Thoracic aorta endothelial cell (primary cell): ENCODE measurements around the genes SEMA3B, HYAL1, RBM15B, IQCF3 and ACY1.

GRCh38 chr3:50170549-50171243, 15.6 kb downstream of the SEMA3F start:
- CAGE, long polyA plus RNA, result no peak

DNA sequence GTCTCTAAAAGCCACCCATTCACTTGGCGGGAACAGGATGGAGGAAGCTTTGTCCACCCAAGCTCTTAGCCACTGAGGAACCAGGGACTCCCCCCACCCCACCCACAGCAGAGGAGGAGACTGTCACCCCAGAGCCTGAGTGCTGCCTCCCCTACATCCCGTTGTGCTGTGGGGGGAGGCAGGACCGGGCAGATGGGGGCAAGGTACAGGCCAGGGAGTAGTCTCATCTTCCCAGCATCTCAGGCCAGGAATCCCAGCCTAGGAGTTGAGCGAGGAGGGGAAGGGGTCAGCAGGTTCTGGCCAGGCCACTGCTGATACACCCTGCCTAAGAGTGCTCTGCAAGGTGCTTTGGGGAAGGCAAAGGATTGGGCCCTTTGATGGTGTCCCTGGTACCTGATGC, 6.1 kb downstream of the GNAI2 start:
- CAGE, long polyA plus RNA, result no peak

- CAGE, long polyA plus RNA, result no peak
Observed at GRCh38 chr3:50268589-50269422, at the start of gene SEMA3B. SEMA3B (plus strand) TSS chr3:50269147.

DNA sequence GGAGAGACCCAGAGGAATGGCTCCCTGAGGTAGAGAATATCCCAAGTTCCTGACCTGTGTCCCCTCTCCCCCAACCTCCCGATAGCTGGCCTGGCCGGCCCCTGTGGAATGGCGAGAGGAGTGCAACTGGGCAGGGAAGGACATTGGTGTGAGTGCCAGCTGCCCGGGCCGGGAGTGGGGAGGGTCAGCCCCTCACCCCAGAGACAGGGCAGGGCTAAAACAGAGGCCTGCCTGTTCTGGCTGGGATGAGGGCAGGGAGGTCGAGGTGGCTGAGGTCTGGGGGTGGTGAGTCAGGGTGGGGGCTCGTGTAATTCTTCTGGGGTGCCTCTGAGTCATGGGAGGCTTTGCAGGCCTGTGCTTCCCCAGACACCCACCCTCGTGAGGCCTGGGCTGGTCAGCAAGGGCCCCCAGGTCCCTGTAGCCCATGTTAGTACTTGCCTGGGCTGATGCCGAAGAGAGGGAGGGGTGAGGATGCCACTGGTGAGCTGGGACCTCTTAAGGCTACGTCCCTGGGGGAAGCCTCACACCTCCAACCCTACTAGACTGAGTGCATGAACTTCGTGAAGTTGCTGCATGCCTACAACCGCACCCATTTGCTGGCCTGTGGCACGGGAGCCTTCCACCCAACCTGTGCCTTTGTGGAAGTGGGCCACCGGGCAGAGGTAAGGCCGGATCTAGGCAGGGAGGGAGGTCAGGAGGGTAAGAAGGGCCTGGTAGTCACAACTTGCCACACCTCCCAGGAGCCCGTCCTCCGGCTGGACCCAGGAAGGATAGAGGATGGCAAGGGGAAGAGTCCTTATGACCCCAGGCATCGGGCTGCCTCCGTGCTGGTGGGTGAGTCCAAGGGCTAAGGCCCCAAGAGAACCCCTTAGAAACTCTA, 1.6 kb downstream of the SEMA3B start:
- CAGE, long polyA plus RNA, result no peak

GRCh38 chr3:50275944-50276791, 2.7 kb upstream of the LSMEM2 start:
- CAGE, long polyA plus RNA, result no peak

- CAGE, long polyA plus RNA, result no peak
Observed at GRCh38 chr3:50299484-50300294, 484 bp upstream of the HYAL3 start.

GRCh38 chr3:50302832-50304005, at the start of gene HYAL1:
HYAL1 (minus strand) TSS chr3:50303574.
- CAGE, long polyA plus RNA, result no peak

- CAGE, long polyA plus RNA, result no peak
Observed at GRCh38 chr3:50333490-50334263, 5.7 kb upstream of the TUSC2 start.

GRCh38 chr3:50547039-50547482, 20.5 kb downstream of the C3orf18 start:
- CAGE, long polyA plus RNA, result no peak

DNA sequence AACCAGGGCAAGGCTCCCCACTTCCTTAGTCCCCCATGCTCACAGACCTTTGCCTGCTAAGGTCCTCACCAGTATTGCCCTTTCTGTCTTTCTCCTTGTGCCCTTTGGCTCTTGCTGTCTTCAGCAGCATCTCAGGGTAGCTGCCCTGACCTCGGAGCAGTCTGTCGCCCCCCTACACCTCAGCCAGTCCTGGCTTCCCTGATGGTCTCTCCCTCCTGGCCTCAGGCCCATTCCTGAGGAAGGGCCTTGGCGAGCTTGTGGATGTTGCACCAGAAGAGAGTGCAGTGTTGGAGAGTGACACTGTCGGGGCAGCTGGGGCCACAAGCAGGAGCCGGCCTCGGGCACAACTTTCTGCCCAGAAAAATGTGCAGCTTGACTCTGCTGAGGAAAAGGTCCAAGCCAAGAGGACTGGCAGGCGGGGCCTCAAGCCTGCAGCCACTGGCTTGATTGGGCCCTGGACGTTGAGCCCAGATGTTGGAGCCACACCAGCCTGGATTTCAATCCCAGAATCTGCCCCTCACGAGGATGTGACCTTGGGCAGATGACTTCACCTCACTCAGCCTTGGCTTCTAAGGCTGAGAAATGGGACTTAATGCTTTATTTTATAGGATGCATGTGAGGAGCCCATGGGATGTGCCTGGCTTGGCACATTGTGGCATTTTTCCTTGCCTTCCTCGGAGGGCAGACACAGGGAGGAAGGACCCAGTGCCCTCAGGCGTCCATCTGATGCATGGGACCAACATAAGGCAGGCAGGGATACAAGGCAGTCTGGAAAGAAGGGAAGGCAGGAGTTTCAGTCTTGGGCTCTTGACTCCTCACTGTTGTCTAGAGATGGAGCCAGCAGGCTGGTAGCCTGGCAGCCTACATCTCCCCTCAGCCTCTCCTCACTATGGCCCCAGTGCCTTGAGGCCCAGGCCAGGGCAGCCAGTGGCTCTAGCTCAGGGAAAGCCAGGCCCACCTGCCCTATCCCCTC, 12.9 kb downstream of the HEMK1 start:
- CAGE, long polyA plus RNA, result no peak

- CAGE, long polyA plus RNA, result no peak
Observed at GRCh38 chr3:50609559-50610057, 2.0 kb downstream of the CISH start.

- CAGE, long polyA plus RNA, result no peak
Observed at GRCh38 chr3:51340259-51341064, 44.6 kb upstream of the MANF start.

DNA sequence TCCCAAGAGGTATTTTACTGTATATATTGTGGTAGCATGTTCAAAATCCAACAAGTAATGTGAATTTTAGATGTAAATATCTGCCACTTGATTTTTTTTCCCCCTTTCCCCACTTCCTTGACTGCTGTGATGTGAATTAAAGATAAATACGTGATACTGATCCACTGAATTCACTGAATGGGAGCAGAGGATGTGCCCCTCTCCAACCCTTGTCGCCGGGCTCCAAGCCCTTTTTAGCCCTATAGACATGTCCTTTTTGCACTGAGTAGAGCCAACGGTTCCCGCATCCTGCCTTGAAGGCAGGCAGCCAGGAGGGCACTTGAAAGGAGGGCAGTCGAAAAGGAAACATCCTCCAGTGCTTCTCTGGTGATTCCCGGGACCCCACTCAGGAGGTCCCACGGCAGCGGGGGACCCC, 1.0 kb upstream of the MANF start:
- CAGE, long polyA plus RNA, result no peak

- CAGE, long polyA plus RNA, result no peak
Observed at GRCh38 chr3:51384454-51385187, 470 bp upstream of the MANF start.

- CAGE, long polyA plus RNA, result no peak
Observed at GRCh38 chr3:51391222-51391422, at the start of gene RBM15B. RBM15B (plus strand) TSS chr3:51391285.

- CAGE, long polyA plus RNA, result no peak
Observed at GRCh38 chr3:51537820-51538419, 599 bp upstream of the RAD54L2 start.

DNA sequence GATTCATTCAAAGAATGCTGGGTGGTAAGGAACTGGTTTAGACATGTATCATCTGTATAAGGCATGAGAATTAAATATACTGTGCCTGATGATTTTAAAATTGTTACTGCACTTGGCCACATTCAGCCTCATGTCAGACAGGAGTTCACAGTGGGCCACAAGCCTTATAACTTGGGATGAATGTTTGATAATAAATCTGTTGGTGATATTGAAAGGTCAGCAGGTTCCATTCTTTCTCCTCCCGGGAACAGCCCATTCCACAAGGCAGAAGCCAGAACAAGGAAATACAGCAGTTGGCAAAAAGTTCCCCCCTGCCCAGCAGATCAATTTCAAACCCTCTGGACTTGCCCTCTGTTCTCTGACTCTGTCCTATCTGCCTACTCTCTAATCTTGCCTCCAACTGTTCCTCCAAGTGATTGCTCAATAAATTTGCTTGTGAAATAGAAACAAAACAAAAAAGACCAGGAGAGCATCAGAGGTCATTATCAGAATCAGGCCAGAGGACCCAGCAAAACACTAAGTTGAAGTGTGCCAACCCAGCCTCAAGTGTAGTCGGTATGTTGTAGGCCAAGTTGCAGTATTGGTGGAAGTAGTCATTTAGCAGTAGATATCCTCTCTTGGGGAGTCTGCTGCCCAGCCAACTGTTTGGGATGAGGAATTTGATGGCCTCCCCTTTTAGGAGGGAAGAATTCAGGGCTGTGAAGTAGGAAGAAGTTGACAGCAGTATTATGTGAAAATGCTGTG, 49.6 kb upstream of the TEX264 start:
- CAGE, long polyA plus RNA, result no peak

DNA sequence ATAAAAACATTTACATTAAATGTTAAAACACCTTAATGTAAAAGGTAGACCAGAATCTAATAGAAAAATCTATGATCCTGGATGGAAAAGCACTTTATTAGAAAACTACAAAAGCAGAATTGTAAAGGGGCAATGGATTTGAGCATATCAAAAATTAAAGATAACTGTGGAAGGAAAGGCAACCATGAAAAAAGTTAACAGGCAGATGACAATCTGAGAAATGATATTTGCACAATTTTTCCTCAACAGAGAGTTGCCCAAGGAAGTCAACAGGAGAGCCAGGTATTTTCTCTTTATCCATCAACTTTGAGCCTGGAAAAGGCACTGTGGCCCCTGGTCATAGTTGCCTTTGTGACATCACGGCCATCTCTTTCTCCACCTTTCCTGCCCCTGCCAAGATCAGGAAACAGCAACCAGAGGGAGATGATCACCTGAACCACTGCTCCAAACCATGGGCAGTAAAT, at the start of gene IQCF3:
Gene IQCF3, plus strand, starts transcription at position 402 of the 464 bp plus-strand sequence.
- CAGE, long polyA plus RNA, result no peak

DNA sequence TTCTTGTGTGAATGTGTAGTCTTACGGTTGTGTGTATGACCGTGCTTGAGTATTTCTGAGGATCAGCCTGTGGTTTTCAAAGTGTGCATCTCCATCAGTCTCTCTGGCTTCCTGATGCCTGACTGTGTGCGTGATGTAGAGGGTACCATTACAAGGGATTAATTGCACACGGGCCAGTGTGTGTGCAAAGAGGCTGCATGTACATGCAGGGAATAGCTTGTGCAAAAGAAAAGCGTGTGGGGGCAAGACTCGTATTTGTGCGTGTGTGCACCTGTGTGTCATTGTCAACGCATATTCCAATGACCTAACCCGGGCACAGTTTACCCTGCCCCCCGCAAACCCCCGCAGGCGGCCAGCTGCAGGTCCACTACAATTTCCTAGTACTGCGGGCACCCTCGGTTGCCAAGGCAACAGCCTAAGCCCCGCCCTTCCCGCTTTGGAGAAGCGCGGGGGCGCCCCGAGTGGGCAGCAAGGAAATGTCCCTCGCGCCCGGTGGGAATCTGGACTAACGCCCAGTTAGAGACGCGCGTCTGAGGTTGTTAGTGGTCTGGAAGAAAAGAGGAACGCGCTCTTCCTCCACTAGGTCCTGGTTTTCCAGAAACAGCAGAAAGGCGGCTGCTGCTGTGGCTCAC, 875 bp downstream of the ABHD14A start:
- CAGE, long polyA plus RNA, result no peak

DNA sequence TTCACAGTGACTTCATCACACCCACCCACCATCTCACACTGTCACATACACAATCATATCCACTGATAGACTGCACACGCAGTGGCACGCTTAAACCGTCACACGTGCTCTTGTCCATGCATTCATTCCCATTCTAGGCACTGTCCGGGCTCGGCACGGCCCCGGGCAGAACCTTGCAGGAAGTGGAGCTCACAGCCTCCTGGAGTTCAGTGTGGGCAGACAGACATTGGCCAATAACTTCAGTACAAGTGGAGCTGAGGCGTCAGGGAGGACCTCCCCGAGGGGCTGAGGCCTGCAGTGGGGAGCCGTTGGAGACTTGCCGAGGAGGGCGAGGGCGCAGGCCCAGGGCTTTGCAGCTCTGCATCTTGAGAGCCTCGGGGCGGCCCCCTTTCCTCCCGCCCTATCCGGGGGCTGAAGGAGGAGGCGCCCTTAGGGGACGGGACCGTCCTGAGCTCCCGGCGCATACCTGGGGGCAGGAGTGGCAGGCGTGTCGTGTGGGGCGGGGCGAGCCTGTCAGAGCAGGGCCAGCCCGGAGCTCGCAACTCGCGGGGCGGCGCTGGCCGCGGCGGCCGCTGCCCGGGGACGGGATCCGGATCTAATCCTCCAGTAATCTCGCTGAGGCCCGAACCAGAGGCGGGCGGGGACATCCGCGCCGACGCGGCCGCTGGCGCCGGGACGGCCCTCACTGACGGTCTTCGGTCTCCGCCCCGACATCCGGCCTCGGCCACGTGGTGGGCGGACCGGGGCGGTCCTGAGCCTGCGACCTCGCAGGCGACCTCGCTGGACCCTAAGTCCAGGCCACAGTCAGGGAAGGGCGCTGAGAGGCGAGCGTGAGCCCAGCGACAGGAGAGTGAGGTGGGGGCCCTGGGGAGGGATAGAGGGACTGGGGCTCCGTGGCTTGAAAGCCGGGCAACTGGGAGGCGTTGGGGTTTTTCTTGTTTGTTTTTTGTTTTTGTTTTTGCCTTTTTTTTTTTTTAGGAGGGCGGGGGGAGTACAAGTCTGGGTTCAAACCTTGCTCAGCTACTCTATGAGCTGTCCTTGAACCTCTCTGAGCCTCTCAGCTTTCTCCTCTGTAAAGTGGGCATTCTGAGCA, at the start of gene ACY1:
Gene ACY1, plus strand, starts transcription at position 801 of the 1,093 bp plus-strand sequence.
- CAGE, long polyA plus RNA, result no peak